ENCODE results near the gene UBP1.

DNA sequence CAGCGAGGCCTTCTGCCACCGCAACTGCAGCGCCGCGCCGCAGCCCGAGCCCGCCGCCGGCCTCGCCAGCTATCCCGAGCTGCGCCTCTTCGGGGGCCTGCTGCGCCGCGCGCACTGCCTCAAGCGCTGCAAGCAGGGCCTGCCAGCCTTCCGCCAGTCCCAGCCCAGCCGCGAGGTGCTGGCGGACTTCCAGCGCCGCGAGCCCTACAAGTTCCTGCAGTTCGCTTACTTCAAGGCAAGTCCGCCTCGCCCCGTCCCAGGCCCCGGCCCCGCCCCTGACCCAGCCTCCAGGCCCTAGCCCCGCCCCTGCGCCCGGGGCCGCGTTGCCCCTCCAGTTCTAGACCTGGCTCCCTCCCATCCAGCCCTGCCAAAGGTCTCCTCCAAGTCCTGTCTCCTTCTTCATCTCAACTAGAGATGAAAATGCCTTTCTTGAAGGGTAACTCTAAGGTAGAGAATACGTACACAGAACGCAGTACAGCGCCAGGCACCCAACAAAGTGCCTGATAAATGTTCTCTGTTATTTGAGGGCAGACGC is 567 bp downstream of the CRTAP start:
- PRO-cap, result bidirectional peak, plus-strand start at position 334 of the sequence, minus-strand start at position 208 of the sequence
- CAGE, long polyA plus RNA, result no peak

- PRO-cap, result no peak
- CAGE, long polyA plus RNA, result no peak
Observed at GRCh38 chr3:33143172-33144185, 29.7 kb downstream of the CRTAP start.

DNA sequence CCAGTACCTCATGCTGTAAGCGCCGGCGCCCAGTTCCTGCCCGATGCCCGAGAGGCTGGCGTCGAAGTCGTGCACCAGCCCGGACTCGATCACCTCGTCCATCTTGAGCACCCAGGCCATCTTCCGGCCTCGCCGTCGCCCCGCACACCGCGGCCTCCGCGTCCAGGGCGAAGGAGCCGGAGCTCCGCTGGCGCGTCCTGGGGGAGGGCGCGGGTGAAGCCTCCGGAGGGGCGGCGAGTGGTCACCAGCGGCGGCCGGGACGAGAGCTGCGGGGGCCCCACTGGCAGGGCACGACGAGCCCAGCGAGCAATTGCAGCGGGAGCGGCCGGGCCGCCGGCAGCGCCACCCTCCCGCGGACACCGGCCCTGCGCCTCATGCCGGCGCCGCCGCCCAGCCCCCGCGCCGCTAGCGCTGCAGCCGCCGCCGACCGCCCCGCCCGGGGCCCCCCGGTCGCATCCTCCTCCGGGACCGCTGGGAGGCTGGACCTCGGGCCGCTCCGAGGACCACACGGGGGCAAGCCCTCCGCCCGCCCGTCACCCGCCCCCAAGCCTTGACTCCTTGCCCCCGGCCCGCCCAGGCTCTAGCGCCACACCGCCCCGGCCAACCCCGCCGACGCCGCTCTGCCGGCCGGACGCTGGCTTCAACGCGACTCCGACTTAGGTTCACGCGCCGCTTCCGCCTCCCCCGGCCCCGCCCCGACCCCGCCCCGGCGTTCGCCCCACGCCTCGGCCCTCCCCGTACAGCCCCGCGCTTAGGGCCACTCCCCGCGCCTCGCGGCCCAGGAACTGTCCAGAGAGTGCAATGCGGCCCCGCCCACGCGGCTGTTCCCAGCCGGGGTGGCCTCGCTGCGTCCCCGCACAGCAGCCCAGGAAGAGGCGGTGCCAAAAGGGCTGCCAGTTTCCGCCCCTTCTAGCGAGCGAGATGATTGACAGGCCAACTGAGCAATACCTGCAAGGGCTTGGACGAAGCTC is at the start of gene UBP1:
TSS of gene UBP1 (minus strand) at position 677 of the 971 bp plus-strand sequence.
- PRO-cap, result bidirectional peak, plus-strand start at position 32 of the sequence, minus-strand start at position 69 of the sequence; bidirectional peak, plus-strand start at position 414 of the sequence, minus-strand start at position 312 of the sequence; bidirectional peak, plus-strand start outside the sequence, minus-strand start at position 622 of the sequence
- CAGE, long polyA plus RNA, result no peak

DNA sequence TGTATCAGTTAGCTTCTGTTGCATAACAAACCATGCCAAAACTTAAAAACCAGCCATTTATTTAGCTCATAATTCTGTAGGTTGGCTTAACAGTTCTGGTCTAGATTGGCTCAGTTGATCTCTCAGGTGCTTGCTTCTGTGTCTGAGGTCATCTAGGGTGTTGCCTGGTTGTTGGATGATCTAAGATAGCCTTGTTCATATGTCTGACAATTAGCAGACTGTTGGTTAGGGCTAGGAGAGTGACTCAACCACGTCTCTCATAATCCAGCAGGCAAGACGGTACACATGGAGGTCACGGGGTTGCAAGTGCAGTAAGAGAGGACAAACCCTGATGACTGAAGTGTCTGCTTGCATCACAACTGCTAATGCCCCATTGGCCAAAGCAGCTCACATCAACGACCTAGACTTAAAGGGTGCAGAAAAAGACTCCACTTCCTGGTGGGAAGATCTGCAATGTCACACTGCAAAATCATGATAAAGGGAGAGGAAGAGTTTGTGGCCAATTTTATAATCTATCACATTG is 6.8 kb upstream of the PDCD6IP start:
- PRO-cap, result no peak
- CAGE, long polyA plus RNA, result no peak

GRCh38 chr3:34202964-34203427 is 404.6 kb downstream of the PDCD6IP start:
- PRO-cap, result no peak
- CAGE, long polyA plus RNA, result no peak

DNA sequence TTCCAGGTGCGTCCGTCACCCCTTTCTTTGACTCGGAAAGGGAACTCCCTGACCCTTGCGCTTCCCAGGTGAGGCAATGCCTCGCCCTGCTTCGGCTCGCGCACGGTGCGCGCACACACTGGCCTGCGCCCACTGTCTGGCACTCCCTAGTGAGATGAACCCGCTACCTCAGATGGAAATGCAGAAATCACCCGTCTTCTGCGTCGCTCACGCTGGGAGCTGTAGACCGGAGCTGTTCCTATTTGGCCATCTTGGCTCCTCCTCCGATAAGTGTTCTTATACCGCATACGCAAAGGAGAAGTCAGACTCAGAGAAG is 620.4 kb downstream of the PDCD6IP start:
- PRO-cap, result no peak
- CAGE, long polyA plus RNA, result no peak

DNA sequence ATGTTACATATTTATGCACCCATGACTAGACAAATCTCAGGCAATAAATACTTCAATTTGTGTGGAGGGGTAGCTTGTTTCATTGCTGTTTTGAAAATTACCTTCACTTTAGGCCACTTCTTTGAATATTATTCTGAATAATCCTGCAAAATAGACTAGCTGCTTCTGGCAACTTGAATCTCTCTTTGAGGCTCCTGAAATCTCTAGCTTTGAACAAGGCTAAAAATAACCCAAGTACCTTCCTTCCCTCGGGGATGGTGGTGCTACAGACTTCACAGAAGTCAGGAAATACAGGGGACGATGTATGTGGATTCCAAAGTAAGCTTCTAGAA is 783.3 kb upstream of the ARPP21 start:
- PRO-cap, result no peak
- CAGE, long polyA plus RNA, result no peak

GRCh38 chr3:36787172-36787657 is 22.9 kb upstream of the DCLK3 start:
- PRO-cap, result no peak
- CAGE, long polyA plus RNA, result no peak

- PRO-cap, result bidirectional peak, plus-strand start at chr3:36876606, minus-strand start at chr3:36876517; unidirectional peak, minus-strand start at chr3:36876777
- CAGE, long polyA plus RNA, result no peak
Observed at GRCh38 chr3:36876301-36877171, 68.3 kb downstream of the TRANK1 start.

GRCh38 chr3:37015584-37016091 is 22.3 kb downstream of the MLH1 start:
- PRO-cap, result no peak
- CAGE, long polyA plus RNA, result no peak

- PRO-cap, result no peak
- CAGE, long polyA plus RNA, result no peak
Observed at GRCh38 chr3:37060784-37061170, 67.5 kb downstream of the MLH1 start.

GRCh38 chr3:37217514-37217883 is 25.6 kb upstream of the GOLGA4 start:
- PRO-cap, result no peak
- CAGE, long polyA plus RNA, result no peak

GRCh38 chr3:37229513-37230188 is 13.4 kb upstream of the GOLGA4 start:
- PRO-cap, result no peak
- CAGE, long polyA plus RNA, result no peak

DNA sequence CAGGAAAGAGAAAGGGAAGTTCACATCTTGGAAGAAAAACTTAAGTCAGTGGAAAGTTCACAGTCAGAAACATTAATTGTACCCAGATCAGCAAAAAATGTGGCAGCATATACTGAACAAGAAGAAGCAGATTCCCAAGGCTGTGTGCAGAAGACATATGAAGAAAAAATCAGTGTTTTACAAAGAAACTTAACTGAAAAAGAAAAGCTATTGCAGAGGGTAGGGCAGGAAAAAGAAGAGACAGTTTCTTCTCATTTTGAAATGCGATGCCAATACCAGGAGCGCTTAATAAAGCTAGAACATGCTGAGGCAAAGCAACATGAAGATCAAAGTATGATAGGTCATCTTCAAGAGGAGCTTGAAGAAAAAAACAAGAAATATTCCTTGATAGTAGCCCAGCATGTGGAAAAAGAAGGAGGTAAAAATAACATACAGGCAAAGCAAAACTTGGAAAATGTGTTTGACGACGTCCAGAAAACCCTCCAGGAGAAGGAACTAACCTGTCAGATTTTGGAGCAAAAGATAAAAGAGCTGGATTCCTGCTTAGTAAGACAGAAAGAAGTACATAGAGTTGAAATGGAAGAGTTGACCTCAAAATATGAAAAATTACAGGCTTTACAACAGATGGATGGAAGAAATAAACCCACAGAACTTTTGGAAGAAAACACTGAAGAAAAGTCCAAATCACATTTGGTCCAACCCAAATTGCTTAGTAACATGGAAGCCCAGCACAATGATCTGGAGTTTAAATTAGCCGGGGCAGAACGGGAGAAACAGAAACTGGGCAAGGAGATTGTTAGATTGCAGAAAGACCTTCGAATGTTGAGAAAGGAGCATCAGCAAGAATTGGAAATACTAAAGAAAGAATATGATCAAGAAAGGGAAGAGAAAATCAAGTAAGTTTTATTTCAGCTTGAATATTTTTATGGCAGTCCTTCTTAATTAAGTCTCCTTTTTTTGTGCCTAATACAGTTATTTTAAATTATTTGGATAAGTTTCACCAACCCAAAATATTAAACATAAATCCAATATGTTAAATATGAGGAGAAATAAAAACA is 84.2 kb downstream of the GOLGA4 start:
- PRO-cap, result no peak
- CAGE, long polyA plus RNA, result no peak

DNA sequence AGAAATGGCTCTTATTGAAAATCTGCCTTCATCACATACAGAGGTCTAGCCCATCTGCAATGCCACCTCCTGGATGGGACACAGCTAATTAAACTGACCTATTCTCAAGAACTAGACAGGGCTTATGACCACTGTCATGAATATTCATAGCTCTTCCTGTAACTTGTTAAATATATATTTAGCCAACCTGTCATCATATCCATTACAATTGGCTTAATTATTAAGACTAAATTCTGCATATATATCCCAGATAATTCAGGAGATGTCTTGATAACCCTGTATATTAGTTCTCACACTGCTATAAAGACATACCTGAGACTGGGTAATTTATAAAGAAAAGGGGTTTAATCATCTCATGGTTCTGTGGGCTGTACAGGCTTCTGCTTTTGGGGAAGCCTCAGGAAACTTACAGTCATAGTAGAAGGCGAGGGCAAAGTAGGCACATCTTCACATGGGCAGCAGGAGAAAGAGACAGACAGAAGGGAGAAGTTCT is 74.9 kb upstream of the ITGA9 start:
- PRO-cap, result no peak
- CAGE, long polyA plus RNA, result no peak

- PRO-cap, result no peak
- CAGE, long polyA plus RNA, result no peak
Observed at GRCh38 chr3:37458366-37458936, 6.5 kb downstream of the ITGA9 start.

DNA sequence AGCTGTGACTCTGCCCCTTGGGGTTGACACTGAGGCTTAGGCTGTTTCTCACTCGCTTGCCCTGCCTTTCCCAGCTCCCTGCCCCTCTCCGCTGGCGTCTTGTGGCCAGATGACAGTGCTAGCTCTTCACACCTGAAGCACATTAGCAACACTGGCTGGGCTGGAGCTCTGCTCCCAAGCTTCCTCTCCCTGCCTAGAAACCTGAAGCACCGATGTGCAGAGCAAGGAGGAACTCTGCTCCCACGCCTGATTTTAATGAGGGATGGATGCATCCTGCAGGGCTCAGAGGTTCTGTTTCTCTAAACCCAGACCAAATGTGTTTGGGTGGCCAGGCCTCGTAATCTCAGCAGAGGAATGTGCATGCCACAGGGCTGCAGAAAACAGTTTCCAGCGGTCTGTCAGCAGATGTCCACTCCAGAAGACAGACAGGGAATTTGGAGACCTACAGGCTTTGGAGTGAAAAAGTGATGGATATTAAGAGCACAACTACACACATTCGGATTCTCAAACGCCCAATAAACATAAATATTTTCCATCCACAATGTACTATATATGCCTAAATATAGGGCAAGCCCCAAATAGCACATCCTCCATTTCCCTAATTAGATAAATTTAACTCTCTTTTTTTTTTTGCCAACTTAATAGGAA is 88.6 kb upstream of the CTDSPL start:
- PRO-cap, result no peak
- CAGE, long polyA plus RNA, result no peak

DNA sequence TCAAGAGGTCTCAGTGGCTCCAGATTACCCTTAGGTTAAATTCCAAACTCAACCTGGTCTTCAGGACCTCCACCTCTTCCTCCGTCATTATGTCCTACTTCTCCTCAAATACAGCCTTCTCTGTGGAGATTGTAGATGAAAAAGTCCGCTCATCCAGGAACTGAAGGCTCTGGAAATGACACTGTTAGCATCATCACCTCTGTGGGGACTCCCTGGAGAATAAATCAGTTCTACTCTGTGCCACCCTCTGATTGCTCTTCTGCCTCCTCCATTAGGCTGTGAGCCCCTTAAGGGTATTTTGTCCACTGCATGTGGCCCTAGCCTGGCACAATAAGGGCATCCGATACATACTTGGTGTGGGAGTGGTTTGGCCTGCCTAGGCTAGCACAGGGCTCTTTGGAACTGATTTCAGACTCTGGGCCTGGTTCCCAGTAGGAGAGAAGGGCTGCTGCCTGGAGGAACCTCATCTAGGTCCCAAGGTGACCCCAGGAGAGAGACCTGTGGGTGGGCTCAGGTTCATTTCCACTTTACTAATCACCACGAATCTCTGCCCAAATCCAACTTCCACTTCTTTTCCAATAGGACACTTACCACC is 5.4 kb upstream of the CTDSPL start:
- PRO-cap, result no peak
- CAGE, long polyA plus RNA, result no peak

DNA sequence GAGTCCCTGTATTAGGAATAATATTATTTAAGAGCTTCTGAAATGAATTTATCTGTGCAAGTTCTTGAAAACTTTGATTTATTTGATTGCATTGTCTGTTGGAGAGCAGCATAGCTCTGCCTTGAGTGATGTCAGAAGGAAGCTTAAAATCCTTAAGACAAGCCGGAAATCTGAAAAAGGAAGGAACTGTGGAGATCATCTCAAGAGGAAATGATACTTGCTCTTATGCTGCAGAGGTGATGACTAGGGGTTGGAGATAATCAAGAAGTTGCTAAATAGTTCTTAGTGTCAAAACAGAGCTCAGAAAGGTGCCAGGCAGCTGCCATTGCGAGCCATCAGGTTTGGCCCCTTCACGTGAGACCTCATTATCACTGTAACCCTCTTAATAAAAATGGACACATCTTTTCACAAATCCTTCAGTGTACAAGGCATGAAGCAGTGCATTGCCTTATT is 34.7 kb upstream of the VILL start:
- PRO-cap, result no peak
- CAGE, long polyA plus RNA, result no peak

- PRO-cap, result no peak
- CAGE, long polyA plus RNA, result no peak
Observed at GRCh38 chr3:37956934-37957855, 33.4 kb upstream of the VILL start.

Measured in B cell (primary cell).